Measurements from ENCODE around the genes CASQ2 and MAB21L3.

- RRBS, 2 experiments: no CpG with 5 or more reads among the region's 10 CpGs
Observed at GRCh38 chr1:115266521-115267161, 71.4 kb downstream of the NGF start.

GRCh38 chr1:115545632-115546652, 95.8 kb upstream of the VANGL1 start:
- RRBS, 2 experiments: no CpG with 5 or more reads among the region's 10 CpGs

- RRBS, 2 experiments: no CpG with 5 or more reads among the region's 25 CpGs
Observed at GRCh38 chr1:115564132-115564645, 77.6 kb upstream of the VANGL1 start.

- RRBS, 2 experiments: no CpG with 5 or more reads among the region's 5 CpGs
Observed at GRCh38 chr1:115650862-115651373, 9.1 kb downstream of the VANGL1 start.

- RRBS, 2 experiments: no CpG with 5 or more reads among the region's 5 CpGs
Observed at GRCh38 chr1:115700858-115701508, 59.2 kb downstream of the VANGL1 start.

- RRBS, 2 experiments: no CpG with 5 or more reads among the region's 16 CpGs
Observed at GRCh38 chr1:115768430-115769275, at the start of gene CASQ2. Gene CASQ2, minus strand, starts transcription at chr1:115768714.

DNA sequence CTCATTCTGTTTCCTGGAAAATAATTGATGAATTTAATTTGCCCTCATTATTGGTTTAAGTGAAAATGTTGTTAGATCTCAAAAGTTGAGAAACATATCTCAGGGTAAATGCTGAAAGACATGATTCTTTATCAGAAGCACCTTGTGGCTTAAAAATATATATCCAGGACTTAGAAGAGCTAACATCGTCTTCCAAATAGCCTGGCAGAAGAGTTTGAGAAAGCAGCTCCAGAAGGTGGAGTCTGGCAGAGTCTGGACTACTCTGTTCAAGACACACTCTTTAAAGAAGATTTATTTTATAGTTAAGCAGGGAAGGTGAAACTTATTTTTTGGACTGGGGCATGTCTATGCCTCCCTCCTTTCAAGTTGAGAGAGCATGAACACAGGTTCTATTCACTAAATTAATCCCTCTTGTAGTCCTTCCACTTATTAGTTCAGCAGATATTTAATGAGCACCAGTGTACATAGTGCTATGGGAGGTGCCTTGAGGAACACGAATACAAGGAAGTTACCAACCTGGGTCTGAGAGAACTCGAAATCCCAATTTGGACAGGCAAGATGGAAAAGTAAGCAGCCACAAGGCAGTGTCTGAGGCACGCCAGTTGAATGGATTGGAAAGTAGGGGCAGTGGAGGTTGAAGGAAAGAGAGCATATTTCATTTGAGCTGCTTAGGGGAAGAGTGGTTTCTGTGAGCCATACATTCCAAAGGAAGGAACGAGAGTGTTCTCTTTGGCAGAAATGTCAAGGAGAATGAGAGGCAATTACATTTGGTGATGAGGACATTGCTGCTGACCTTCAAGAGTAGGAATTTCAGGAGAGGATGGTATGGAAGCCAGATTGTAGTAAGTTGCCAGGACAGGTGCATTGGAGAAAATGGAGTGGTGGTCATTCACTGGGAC, 50.3 kb upstream of the MAB21L3 start:
- RRBS, 2 experiments: no CpG with 5 or more reads among the region's 5 CpGs

- RRBS, 2 experiments: no CpG with 5 or more reads among the region's 13 CpGs
Observed at GRCh38 chr1:116066392-116066976, 44.7 kb upstream of the MAB21L3 start.

- RRBS, 2 experiments: no CpG with 5 or more reads among the region's 14 CpGs
Observed at GRCh38 chr1:116111216-116112092, at the start of gene MAB21L3. Gene MAB21L3, plus strand, starts transcription at chr1:116111399.

DNA sequence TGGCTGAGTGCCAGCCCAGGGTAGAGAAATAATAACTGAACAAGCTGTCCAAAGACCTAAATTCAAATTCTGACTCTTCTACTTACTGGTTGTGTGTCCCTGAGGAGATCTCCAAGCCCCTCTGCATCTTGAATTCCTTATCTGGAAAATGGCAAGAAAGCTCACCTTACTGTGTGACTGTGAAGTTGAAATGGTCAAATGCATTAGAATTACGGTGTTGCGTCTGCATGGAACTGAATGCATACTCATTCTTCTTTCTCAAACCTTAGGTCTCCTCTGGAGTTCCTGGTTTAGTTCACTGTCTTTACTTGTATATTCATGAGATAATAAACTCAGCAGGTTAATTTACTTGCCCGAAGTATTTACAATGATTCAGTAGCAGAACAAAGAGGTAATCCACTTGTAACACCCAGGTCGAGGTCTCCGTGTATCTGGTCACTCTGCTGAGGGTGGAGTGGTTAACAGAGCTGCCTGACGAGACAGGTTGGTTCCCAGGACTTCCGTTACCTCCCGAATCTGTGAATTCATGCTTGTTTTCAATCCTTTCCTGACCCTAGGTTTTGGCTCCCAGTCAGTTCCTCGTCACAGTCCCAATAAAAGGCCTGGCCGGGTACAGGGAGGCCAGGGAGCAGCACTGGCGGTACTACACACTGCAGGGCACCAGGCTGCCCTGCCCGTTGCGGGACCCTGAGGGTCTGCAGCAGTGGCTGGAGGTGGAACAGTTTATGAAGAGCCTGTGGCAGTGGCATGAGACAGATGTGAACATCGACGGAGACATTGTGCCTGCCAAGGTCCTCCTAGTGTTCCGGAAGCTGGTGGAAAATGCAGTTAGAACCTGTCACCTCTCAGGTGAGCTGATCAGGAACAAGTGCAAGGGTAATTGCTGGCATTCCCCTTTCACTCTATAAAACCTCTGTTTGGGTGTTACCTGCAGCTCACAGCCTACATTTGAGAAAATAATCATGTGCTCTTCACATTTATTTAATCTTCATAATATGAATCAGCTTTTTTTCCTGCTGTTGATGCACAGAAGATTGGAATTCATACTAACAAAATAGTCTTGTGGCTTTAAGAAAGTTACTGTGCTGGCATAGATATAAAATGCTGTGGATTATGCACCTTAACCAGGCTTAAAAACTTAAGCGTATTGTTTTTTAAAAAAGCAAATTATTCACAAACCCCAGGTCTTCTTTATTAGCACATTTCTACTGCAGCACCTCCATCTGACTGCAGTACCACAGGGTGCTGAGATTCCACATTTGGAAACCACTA, 12.7 kb downstream of the MAB21L3 start:
- RRBS, 2 experiments: no CpG with 5 or more reads among the region's 17 CpGs

DNA sequence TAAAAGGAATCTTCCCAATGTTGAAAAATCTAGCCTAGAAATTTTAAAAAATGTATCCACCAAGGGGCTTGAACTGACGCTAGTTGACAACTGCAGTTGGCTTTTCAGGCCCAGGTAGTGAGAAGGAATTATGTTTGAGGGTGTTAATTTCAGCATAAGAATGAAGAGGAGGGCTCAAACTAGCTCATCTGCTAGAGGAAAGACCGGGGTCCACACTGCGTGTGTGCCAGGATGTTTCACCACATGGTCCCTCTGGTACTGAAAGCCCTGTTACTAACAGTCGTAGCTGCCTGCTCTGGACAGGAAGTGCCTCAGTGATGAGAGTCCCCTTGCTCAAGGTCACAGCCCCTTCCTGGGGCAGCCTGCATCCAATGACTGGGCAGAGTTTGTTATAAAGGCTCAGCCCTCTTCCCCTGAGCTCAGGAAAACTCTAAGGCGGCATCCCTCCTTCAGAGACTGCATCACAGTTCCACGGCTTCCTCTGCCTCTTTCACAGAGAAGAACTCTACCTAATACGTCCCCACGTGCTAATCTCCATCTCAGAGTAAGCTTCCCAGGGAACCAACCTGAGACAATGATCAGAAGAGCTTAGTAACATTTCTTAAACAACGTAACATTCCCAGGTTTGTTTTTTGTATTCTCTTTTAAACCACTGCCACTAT, 38.2 kb upstream of the ATP1A1 start:
- RRBS, 2 experiments: no CpG with 5 or more reads among the region's 9 CpGs

GRCh38 chr1:116372938-116373173, 188 bp upstream of the ATP1A1 start:
- RRBS, 2 experiments: 1 to 2% methylated on average over 12 of the region's 23 CpGs

- RRBS, 2 experiments: no CpG with 5 or more reads among the region's 5 CpGs
Observed at GRCh38 chr1:116384543-116384904, 11.5 kb downstream of the ATP1A1 start.

- RRBS, 2 experiments: no CpG with 5 or more reads among the region's 4 CpGs
Observed at GRCh38 chr1:116432328-116432670, 59.3 kb downstream of the ATP1A1 start.

DNA sequence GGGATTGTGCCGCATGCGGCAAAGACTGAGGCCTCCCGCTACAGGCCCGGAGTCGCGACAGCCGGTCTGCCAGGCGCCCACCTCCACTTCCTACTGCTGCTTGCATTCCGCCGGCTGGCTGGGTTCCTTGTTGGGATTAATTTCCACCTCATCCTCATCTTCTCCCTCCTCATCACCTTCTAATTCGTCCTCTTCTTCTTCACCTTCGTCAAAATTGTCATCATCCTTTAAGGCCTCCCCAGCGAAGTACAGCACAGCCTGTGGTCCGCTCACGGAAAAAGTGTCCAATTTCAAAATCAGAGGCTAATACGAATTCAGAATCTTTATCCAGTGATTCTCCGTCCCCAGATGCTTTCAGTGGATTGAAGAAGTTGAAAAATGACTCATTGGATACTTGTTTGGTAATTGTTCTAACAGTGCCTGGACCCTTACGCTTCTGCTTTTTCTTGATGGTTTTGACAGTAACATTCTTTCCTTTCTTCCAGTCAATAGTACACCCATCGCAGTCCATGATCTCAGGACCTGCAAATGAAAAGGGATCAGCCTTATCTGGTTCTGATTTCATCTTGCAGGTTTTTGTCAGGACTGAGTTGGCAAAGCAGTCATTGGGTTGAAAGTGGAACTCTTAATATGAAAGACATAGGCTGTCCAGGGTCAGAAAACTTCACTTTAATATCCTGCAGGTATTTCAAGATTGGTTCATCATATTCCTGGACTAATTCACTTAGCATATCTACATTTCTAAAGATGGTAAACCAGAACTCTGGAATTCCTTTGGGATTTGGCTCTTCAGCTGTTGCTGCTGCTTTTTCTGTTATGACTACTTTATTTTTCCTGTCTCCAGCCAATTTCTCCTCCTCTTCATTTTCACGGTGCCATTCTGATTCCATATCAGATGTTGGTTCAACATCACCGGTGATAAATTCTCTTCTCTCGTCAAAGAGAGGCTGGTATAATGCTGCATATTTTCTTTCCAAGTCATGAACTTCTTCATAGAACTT, 37.7 kb downstream of the CD58 start:
- RRBS, 2 experiments: 94 to 96% methylated on average over 2 of the region's 22 CpGs

- RRBS, 2 experiments: no CpG with 5 or more reads among the region's 1 CpG
Observed at GRCh38 chr1:116571780-116572065, 897 bp upstream of the CD58 start.

- RRBS, 2 experiments: no CpG with 5 or more reads among the region's 8 CpGs
Observed at GRCh38 chr1:116737391-116737916, 16.8 kb upstream of the CD2 start.

DNA sequence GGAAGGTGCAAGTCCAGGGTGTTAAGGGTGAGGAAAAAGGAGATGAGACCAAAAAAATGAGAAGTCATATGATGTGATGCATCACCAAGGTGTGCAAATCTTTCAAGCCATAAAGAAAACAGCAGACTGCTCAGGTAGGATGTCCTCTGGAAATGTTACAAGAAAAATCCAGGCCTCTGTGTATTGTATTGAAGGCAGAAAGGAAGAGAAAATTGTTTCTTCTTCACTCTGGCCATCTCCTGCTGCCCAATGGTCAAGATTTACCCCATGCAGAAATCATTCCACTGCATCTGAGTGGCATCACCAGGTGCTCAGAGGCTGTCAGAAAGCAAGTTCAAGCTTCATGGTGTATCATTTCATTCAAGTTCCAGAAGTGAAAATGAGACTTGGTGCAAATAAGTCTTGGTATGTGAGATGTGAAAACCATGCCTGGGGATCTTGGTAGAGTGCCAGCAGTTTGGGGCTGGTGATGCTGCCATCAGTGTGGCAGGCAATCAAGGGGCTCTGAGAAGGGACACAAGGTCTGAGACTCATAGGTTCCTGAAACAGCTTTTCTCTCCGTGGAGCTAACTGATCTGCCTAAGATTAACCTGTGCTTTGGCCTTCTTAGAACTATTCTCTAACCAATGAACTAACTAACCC, 51.9 kb downstream of the CD2 start:
- RRBS, 2 experiments: no CpG with 5 or more reads among the region's 1 CpG

DNA sequence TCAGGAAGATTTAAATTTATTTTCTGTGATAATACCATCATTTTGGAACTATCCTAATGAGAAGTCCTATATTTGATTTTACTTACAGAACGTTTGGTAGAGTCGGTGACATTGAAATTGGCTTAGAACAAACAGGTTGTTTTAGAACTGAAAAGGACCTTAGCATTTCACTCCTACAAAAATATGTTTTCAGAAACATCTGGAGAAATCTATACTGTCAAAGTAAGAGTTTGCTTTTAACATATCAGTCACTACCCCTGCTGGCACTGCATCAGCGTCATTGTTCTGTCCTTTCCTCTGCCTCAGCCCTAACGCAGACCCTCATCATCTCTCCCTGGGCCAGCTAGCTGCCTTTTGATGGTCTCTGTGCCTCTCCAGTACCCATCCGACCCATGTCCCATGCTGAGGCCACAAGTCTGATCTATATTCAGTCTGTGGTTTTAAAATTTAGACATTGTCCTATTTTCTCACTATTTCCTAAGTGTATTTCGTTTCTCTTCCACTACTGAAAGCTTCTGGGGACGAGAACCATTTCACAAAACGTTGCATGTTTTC, 53.1 kb downstream of the CD2 start:
- RRBS, 2 experiments: no CpG with 5 or more reads among the region's 8 CpGs

Data from NT2/D1 (cell line).